Lung (tissue), 4 donors: ENCODE measurements around a stretch of chr4.

DNA sequence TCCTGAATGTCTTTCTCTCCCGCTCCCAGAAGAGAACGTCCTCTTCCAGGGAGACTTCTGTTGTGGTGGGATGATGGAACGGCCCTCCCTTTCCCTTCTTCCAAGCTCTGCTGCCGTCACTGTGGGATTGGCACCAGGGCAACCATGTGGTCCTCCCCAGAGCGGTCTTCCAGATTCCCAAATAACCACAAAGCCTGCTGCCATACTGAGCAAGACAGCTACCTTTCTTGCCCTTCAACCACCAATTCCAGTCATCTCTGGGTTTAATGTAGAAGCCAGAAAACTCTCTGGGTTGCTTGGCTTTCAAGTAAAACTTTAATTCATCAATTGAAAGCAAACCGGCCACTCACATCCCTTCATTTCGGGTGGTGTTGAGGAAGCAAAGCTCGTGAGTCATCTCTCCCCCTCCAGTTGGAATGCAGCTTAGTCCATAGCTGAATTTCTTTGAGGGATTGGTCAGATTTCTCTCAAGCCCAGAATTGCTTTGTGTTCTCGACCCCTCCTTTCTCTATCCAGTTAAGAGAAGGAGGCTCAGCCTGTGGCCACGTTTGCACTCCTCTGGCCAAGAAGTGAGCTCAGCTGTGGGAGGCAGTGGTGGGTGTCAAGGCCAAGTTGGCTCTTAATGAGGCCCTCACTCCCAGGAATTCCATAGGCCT lies 36.9 kb downstream of the FHDC1 start:
- PRO-cap = no peak
- RAMPAGE, long total RNA = no peak
- RRBS = no CpG with 5 or more reads among the region's 10 CpGs

DNA sequence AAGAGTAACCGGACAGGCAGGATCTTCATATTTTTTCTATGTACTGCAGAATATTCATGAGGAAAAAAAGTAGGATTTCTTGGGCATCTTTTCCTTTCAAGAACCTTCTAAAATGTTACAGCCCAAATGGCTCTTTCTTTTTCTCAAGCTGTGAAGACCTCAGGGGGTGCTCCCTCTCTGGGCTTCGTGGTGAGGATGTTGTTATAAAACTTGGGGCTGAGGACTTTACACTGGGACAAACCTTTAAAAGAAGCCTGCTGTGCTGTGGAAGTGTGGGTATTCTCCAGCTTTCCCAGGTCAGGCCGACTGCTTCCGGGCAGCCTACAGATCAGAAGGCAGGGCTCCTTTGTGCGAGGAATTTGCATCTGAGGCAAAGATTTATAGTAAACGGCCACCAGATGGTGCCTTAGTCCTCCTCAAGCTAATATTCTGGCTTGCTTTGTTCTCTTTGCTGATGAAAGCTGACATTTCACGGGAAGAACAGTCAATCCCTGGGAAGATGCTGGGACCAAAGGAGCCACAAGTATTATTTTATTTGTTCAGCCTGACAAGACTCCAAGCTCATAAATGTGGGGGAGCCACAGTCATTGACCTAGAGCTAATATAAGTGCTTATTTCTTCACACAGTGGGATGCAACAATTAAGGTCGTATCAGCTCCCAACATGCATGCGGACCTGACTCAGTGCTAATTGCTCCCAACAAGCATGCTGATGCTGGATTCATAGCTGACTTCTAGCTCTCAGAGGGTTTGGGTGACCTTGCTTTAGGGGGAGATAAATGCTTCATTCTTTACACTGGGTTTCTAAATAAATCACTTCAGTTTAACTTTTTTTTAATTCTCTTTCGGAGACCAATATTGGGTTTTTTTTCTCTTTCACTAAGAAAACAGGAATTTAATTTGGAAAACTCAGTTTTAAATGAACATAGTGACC lies 120.8 kb upstream of the TRIM2 start:
- PRO-cap = no peak
- RAMPAGE, long total RNA = no peak
- RRBS = no CpG with 5 or more reads among the region's 10 CpGs

DNA sequence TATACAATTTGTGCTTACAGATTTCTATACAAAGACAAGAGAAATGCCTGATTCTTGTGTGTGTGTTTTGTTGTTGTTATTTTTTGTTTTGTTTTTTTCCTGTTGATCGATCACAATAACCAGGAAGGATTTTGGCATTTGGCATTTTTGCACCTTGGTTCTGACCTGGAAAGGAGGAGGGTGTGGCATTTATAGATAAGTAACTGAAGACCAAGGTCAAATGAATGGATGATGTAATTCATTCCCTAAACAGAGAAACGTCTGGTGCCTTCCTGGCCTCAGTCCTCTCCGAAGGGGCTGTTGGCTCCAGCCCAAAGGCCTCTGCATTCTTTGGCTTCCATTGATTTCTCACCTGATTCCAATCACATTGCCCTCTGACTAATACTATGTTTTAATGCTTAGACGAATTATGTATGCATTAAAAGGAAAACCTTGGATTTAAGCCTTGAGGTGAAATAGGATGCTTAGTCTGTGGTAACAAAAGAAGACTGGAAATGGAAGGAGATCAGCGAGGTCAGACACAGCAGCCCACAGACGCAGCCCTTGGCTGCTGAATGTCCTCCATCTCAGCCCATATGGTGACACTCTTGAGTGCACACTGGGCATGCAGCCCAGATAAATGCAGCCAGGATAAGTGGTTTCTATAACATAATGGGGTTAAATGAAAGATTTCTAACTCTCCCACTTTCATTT lies 60.6 kb upstream of the TRIM2 start:
- PRO-cap = no peak
- RAMPAGE, long total RNA = no peak
- RRBS = no CpG with 5 or more reads among the region's 6 CpGs

GRCh38 chr4:153151981-153152792 lies 52.1 kb upstream of the TRIM2 start:
- PRO-cap = no peak
- RAMPAGE, long total RNA = no peak
- RRBS = 8% methylated on average over 8 of the region's 43 CpGs

DNA sequence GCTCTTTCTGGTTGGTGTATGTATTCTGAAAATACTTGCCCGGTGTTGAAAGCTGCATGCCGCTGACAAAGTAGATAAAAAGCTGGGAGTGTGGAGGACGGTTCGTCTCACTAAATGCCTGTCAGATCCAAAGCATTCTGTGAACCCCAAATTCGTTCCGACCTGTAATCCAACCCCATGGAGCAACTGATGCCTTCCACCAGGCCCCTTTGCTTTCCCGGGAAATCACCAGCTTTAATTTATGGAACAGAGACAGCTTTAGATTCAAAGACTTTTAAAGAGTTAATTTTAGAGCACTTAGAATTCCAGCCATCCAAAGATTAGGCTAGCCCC lies 19.3 kb downstream of the TRIM2 start:
- PRO-cap = no peak
- RAMPAGE, long total RNA = no peak
- RRBS = no CpG with 5 or more reads among the region's 7 CpGs

DNA sequence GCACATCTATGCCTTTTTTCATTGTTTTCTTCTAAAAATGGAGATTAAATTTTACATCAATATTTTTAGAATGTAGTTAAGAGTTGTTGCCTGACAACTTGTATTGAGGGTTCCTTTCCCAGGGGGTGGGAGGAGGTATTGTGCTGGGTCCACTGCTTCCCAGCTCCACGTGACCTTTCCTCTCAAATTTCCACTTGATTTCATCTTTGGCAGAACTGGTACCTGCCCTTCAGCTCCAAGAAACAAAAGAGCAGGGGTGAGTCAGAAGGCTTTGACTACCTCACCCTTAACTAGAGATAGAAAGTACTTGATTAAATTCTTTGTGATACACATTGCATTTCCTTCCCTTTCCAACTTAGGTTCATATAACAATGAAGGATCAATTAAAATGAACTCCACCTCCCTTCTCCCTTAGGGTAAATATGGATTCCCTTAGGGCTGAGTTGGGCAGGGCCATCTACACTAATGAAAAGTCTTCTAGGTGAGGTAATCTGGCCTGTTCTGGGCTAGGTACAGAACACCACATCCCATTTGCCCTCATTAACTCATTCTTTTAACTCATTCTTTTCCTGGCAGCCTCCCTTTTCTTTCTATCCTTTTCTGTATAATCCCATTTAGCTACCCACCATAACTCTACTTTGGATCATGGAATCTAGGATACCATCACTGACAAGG lies 19.8 kb downstream of the TRIM2 start:
- PRO-cap = no peak
- RAMPAGE, long total RNA = no peak
- RRBS = no CpG with 5 or more reads among the region's 1 CpG

GRCh38 chr4:153520238-153521577 lies 54.5 kb downstream of the TMEM131L start:
- PRO-cap = no peak
- RAMPAGE, long total RNA = no peak
- RRBS = no CpG with 5 or more reads among the region's 18 CpGs

DNA sequence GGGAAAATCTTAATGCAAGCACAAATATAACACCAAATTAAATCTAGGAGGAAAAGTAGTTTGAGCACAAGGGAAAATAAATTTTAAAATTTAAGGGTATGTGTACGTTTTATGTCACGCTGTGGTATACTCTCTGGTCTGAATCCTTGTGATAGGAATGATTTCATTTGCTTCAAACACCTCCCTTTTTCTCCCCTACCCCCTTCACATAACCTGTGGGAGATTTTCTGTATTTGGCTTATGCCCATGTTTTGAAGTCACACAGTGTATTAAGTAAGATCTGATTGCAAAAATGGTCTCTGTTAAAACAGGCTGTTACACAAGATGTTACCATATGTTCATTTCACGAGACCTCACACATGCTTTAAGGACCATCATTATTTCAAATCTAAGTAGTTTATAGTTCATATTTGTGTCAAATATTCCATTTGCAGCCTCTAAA lies 63.4 kb downstream of the TMEM131L start:
- PRO-cap = no peak
- RAMPAGE, long total RNA = no peak
- RRBS = no CpG with 5 or more reads among the region's 3 CpGs

GRCh38 chr4:153564441-153565400 lies 98.6 kb downstream of the TMEM131L start:
- PRO-cap = no peak
- RAMPAGE, long total RNA = no peak
- RRBS = no CpG with 5 or more reads among the region's 6 CpGs

- PRO-cap = no peak
- RAMPAGE, long total RNA = no peak
- RRBS = no CpG with 5 or more reads among the region's 7 CpGs
Measured at GRCh38 chr4:153652415-153652835, 31.7 kb upstream of the TLR2 start.

DNA sequence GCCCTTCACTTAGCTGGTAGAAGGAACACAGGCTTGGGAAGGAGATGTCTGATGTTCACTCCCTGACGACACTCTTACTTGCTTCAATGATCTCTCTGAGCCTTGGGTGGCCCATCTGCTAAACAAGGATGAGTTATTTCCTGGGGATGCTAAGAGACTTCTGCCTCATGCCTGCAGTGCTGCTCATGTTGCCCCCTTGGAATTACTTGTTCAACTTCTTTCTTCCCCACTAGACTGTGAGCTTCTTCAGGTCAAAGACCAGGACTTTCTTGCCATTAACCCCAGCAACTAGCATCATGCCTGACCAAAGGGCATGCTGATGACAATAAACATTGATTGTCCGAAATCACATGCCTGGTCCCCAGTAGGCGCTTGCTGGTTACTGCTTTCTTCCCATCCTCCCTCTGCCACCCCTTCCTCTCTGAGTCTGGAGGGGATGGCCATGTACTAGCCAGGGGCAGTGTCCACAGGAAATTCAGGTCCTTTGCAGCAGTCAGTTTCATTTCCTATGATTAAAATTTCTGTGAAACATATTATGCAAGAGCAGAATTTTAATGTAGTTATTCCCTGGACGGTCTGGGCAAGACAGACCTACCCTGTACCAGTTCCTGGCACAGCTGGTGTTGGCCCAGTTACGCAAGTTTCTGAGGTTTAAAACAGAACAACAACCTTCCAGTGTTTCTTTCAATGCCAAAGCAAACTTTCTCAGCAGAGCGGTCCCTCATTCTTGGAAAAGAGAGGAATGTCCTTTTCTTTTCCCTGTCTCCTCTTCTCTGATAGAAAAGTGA lies 28.3 kb upstream of the TLR2 start:
- PRO-cap = no peak
- RAMPAGE, long total RNA = no peak
- RRBS = no CpG with 5 or more reads among the region's 6 CpGs

DNA sequence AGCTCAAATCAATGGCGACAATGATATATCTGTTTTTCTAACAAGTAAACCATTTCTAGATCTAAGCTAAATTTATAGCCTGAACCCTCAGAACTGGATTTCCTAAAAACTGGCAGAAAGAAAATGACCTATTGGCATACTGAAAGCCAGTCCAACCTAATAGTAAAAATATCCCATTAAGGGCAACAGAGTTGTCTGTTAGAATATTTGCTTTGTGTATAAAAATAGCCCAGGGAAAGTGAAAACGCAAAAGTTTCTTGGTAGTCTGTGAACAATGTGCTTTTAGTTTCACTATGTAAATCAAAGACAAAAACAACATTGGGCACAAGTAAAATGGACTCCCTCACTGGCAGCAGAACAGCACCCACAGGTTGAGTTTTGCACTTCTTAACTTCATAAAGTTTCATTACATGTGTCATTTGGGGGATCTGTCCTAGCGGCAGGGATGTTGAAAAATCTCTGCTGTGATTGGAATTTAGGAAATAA lies 4.2 kb upstream of the FGG start:
- PRO-cap = no peak
- RAMPAGE, long total RNA = no peak
- RRBS = no CpG with 5 or more reads among the region's 3 CpGs

DNA sequence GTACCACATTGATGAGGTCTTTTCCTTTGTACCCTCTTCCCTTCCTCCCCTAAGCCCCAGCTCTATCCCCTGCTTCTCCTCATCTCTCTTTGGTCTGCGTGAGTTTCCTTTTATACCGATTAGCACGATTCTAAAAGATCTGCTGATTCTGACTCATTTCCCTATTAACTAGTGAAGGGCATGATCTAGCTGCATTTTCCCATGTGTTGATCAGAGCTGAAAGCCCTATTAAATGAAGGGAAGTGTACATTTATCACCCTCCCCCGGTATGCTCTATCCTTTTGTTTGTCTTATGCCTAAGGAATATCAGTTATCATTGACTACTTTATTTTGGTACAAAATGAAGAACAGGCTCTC lies 181.7 kb upstream of the NPY2R start:
- PRO-cap = no peak
- RAMPAGE, long total RNA = no peak
- RRBS = no CpG with 5 or more reads among the region's 4 CpGs

DNA sequence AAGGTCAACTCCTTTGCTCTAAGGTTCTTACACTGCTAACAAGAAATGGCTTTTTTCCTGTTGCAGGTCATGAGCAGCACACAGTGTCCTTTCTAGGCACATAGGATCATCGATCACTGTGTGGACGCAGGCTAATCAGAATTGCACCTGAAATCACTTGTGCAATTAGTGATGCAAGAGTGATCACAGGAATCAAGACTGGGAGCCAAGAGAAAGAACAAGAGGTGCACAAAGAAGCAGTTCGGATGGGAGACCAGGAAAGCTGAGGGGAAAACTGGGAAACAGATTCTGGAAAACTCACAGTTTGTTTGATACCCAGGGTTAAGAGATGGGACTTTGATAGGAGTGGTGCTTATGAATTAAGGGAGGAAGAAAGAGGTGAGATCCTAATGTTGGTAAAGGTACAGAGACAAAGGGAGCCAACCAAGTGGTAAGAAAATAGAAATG lies 21.2 kb downstream of the TDO2 start:
- PRO-cap = no peak
- RAMPAGE, long total RNA = no peak
- RRBS = no CpG with 5 or more reads among the region's 3 CpGs

DNA sequence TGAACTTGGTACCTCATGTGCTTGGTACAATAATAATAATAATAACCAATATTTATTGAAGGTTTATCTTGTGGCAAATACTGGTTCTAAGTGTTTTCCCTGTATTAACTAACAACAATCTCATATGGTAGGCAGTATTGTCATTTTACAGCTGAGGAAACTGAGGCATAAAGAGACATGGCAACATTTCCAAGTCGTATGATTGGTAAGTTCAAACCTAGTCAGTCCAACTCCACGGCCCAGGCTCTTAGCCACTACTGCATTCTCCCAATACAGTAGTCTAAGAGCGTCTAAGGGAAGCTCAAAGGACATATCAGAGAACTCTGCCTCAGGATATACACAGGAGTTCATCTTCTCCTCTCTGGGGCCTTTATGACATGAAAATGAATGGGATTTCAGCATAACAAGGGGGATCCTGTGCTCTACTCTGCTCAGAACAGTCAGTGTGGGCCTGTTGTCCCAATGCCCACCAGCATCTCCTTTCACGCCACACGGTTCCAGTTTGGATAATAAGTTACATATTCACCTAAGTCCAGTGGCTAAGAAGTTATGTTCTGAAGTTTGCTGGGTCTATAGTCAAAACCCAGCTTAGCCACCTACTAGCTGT lies 4.3 kb downstream of the GASK1B start:
- PRO-cap = no peak
- RAMPAGE, long total RNA = no peak
- RRBS = no CpG with 5 or more reads among the region's 5 CpGs

GRCh38 chr4:158170063-158170389 lies 2.8 kb downstream of the GASK1B start:
- PRO-cap = no peak
- RAMPAGE, long total RNA = no peak
- RRBS = no CpG with 5 or more reads among the region's 5 CpGs

DNA sequence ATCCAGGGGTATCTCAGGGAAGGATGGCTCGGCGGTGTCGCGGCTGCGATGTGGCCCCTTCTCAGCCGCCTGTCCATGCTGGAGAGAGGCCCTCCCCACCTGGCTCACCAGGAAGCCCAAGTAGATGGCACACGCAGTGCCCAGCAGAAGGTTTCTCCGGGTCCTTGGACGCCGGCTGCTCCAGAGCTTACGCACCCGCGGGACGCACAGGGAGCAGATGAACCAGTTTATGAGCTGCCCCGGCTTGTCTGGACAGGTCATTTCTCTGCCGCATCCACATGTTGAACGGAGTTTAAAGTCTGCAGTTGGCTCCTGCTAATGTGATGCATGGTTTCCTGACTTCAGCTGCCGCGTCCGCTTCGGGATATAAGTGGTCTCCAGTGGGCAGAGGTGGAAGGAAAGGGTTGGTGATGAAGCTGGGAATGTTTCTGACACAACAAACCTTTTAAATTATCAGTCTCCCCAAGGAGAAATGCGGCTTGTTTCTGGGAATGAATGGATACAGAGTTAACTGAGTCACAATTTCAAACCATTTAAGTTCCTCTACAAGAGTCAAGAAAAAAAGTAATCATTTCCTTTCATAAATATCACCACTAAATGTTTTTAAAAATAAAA lies 1.6 kb downstream of the GASK1B start:
- PRO-cap = no peak
- RAMPAGE, long total RNA = no peak
- RRBS = 5% methylated on average over 6 of the region's 22 CpGs

GRCh38 chr4:158182044-158182464 lies 9.2 kb upstream of the GASK1B start:
- PRO-cap = no peak
- RAMPAGE, long total RNA = no peak
- RRBS = no CpG with 5 or more reads among the region's 6 CpGs

- PRO-cap = no peak
- RAMPAGE, long total RNA = no peak
- RRBS = no CpG with 5 or more reads among the region's 4 CpGs
Measured at GRCh38 chr4:158193736-158194321, 16.5 kb upstream of the TMEM144 start.

- PRO-cap = no peak
- RAMPAGE, long total RNA = no peak
- RRBS = no CpG with 5 or more reads among the region's 5 CpGs
Measured at GRCh38 chr4:158779462-158779872, 10.6 kb downstream of the FNIP2 start.